Tibial artery (tissue), 1 donor: ENCODE measurements around a stretch of chr6.

DNA sequence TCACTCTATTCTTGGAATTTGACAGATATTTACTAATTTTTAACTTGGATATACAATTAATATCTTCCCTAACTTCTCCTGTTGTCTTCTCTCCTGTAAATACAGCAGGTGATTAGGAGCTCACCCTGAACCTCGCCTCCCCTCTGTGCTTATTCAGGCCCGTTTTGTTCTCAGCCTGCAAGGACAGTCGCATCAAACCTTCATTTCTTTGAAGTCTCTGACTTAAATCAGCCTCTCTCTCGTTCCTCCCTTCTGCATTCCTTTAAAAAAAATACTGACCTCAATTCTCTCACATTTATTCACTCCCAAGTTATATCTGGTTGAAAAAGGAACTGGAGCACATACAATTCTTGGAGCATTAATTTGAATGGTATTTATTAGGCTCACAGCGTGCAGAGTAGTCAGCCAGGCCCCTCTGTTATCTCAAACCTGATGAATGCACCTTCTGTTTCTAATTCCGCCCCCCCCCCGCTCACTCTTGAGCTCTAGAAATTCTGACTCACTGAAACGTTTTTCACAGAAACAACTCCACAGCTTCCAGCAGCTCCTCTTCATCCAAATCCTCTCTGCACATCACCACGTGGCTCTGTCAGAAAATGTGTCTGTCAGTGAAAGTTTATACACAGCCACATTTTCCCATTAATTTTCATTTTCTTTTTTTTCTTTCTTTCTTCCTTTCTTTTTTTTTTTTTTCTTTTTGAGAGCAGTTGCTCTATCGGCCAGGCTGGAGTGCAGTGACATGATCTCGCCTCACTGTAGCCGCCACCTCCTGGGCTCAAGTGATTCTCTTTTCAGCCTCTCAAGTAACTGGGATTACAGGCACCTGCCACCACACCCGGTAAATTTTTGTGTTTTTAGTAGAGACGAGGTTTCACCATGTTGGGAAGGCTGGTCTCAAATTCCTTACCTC, 109.6 kb downstream of the TBXT start:
- PRO-cap: no peak

GRCh38 chr6:166236724-166237016, 69.0 kb upstream of the TBXT start:
- PRO-cap: no peak

GRCh38 chr6:166339283-166339727, 3.0 kb downstream of the SFT2D1 start:
- PRO-cap: no peak

- PRO-cap: no peak
Observed at GRCh38 chr6:166387814-166388488, 5.2 kb upstream of the MPC1 start.

DNA sequence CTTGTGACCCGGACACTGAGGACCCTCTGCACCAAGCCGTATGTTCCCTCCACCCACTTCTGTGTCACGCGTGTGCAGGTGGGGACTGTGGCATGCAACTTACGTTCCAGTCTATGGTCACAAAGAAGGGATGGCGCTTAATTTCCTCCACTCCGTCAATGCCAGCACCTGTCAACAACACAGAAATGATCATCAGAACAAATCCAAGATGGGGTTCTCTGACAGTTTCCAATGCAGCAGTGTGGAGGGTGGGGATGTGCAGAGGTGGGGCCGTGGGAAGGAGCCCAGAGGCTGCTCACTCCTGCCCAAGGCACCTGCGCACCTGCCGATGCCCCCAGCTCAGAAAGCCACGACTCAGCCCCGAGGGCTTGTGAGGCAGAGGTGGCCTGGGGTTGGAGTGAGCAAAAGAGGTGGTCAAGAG, 87.0 kb upstream of the MPC1 start:
- PRO-cap: no peak

- PRO-cap: no peak
Observed at GRCh38 chr6:166487981-166488428, 98.5 kb downstream of the RAMACL start.

DNA sequence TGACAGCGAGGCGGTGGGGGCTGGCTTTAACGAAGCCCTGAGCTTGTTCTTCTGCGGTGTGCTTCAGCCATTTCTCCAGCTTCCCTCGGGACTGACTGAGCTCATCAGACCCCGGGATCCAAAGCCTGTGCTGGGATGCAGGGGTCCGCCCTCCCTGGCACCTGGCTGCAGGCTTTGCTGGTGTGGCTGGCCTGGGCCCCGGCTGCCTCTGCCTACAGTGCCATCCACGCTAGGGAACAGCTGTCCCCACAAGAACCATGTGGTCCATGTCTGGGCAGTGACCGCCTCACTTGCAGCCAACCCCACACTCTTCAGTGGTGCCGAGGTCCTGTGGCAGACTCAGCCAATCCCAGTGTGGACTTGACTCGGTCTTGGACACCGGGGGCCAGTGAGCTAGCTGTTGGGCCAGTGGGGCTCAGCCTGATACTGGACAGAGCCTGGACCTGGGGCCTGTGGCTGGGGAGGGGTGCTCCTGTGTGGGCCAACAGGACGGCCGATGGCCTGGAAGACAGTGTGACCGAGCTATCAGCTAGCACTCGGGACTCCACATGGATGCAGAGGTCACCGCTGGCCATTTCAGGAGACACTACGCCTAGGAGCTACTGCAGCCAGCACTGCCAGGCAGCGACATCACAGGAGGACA, 21.1 kb downstream of the RAMACL start:
- PRO-cap: no peak

- PRO-cap: no peak
Observed at GRCh38 chr6:166587905-166588573, 1.6 kb upstream of the RAMACL start.

DNA sequence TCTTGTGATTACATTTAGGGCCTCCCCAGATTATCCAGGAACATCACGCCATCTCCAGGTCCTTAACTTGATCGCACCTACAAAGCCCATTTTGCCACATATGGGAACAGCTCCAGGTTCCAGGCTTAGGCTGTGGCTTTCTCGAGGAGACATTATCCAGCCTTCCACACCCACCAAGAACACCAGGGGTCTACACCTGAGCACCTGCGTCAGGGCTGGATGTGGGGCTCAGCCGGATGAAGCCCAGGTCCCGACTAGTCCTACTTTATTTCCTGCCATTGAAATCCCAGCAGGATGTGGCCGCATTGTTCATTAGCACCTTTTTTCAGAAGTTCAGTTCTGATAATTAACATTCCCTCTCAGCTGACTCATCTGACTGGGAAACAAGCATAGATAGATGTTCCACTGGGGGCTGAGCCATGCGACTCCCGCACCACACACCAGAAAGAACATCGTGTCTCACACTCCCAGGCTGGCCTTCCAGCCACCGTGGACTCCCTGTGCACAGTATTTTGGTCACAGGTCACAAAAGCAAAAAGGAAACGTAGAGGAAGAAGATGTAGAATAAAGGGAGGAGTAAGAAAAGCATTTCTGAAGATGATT, 12.1 kb downstream of the RPS6KA2 start:
- PRO-cap: no peak

DNA sequence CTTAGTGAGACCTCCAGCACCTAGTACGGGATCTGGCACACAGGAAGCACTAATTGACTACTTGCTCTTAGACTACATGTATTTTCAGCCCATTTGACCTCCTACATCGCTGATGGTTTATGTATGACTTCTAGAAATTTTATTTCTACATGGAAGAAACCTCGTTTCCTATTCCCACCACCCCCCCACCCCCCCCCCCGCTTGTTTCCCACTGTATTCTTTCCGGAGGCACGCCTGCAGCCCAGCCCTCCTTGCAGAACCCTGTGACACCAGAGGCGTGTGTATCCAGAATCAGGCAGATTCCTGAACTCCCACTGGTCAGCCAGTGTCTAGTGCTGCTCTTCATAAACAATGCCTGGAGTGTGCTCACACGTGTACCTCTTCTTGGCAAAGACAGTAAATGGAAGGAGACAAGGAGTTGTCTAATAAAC, 1.9 kb downstream of the RPS6KA2 start:
- PRO-cap: no peak

GRCh38 chr6:166656733-166657259, 29.7 kb upstream of the RPS6KA2 start:
- PRO-cap: no peak

DNA sequence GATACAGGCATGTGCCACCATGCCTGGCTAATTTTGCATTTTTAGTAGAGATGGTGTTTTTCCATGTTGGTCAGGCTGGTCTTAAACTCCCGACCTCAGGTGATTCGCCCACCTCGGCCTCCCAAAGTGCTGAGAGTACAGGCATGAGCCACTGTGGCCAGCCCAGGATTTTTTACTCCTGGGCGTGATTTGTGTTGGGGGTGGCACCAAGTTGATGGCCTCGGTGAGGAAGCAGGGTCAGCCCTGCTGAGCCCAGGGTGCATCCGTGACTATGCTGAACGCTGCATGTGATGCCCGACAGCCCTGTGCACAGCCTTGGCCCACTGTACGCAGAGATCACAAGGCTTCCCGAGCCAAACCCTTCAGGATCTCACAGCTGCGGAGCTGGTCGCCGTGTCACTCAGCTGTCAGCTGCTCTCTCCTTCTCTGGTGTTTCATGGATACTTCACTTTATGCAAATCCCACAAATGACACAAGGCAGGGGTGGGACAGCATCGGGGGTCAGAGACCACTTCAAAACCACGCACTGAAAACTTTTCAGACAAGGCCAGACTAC, 31.0 kb upstream of the RPS6KA2 start:
- PRO-cap: no peak

GRCh38 chr6:166824428-166825221, 131.7 kb downstream of the RNASET2 start:
- PRO-cap: no peak

- PRO-cap: no peak
Observed at GRCh38 chr6:166927785-166928583, 28.4 kb downstream of the RNASET2 start.

GRCh38 chr6:166929308-166930132, 26.8 kb downstream of the RNASET2 start:
- PRO-cap: no peak

- PRO-cap: no peak
Observed at GRCh38 chr6:166951876-166953145, 4.0 kb downstream of the RNASET2 start.

DNA sequence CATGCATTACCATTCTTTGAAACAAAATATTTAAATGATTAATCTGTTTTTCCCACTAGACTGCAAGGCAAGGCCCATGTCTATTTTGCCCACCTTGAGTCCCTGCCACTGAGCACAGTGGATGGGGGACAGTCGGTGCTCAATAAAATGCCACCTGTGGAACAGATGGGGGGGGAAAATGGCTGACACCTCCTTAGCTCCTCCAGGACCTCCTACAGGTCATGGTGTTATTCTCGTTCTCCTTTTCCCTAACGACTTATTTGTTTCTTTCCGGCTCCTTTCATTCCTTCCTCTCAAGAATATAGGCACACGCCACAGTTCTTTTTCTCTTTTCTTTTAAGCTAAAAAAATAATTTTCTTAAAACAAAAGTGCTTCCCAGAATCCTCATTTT, 1.3 kb upstream of the RNASET2 start:
- PRO-cap: no peak

- PRO-cap: no peak
Observed at GRCh38 chr6:166988366-166989317, 10.6 kb upstream of the CEP43 start.

GRCh38 chr6:167493771-167494811, 169.2 kb downstream of the TTLL2 start:
- PRO-cap: no peak

GRCh38 chr6:167572874-167573325, 248.0 kb downstream of the TTLL2 start:
- PRO-cap: no peak